ENCODE measurements around a stretch of chr15.

DNA sequence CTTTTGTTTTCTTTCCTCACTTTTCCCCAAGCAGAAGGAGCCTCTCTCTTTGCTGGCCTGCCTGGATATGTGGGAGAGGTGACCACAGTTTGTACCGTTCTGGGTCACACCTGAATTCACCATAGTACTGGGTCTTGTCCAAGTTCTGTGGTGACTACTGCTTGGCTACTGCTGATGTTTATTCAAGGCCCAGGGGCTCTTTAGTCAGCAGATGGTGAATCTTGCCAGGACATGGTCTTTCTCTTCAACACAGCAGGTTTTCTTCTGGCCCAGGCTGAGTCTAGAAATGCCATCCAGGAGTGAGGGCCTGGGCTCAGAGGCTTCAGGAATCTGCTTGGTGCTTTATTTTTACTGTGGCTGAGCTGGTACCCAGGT lies 17.0 kb upstream of the CCNDBP1 start:
- PRO-cap, 6 experiments = no peak in any of the 6 experiments
- RAMPAGE, long total RNA, 2 experiments = no peak in any of the 2 experiments
- RRBS = no CpG with 5 or more reads among the region's 1 CpG

DNA sequence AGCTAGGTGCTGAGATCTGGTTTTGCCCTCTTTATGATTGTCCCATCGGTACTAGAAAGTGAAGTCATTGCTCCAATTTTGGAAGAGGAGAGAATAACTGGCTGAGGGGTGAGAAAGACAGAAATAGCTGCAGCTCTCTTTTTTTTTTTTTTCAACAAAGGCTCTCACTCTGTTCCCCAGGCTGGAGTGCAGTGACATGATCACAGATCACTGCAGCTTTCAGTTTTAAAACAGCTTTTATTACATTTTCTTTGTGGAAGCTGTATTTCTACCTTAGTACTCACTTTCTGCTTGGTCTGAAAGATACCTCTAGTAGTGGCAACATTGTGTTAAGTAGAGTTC lies 18.1 kb downstream of the ZSCAN29 start:
- PRO-cap, 6 experiments = peak in 4 of 6 experiments; most common plus-strand start position 167 of the sequence (in 4)
- RAMPAGE, long total RNA, 2 experiments = no peak in any of the 2 experiments
- RRBS = no CpG with 5 or more reads among the region's 1 CpG

- PRO-cap, 6 experiments = no peak in any of the 6 experiments
- RAMPAGE, long total RNA, 2 experiments = no peak in any of the 2 experiments
- RRBS = 1% methylated on average over 11 of the region's 39 CpGs
Measured at GRCh38 chr15:43370154-43370854, 539 bp downstream of the ZSCAN29 start.

- PRO-cap, 6 experiments = no peak in any of the 6 experiments
- RAMPAGE, long total RNA, 2 experiments = no peak in any of the 2 experiments
- RRBS = no CpG with 5 or more reads among the region's 1 CpG
Measured at GRCh38 chr15:43483901-43484631, 8.9 kb downstream of the TP53BP1 start.

DNA sequence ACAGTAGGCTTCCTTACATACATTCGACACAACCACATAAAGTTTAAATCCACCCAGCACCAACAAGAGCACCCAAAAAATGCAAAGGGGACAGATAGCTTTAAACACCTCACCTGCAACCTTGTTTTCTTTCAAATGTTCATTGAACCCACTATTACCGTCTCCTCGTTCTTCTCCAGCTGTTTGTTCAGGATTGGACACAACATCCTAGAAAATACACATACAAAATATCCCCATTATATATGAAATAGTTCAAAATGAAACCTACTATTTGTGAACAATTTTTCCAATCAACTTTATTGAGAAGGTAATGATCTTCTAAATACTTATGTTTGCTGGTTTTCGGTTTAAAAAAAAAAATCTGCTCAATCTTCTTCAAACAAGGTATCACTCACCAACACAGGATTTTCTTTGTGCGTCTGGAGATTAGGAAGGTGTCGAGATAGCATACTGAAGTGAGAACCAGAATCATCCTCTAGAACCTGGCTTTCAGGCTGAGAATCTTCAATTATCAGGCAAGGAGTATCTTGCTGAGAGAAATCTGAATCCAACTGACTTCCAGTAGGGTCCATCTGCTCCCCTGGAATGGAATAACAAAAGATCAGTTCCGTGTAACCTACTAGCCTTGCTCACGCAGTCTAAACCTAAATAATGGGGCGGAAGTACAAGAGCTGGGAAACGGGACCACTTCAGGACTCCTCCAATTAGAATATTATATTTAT lies 906 bp downstream of the TP53BP1 start:
- PRO-cap, 6 experiments = no peak in any of the 6 experiments
- RAMPAGE, long total RNA, 2 experiments = no peak in any of the 2 experiments
- RRBS = no CpG with 5 or more reads among the region's 10 CpGs

DNA sequence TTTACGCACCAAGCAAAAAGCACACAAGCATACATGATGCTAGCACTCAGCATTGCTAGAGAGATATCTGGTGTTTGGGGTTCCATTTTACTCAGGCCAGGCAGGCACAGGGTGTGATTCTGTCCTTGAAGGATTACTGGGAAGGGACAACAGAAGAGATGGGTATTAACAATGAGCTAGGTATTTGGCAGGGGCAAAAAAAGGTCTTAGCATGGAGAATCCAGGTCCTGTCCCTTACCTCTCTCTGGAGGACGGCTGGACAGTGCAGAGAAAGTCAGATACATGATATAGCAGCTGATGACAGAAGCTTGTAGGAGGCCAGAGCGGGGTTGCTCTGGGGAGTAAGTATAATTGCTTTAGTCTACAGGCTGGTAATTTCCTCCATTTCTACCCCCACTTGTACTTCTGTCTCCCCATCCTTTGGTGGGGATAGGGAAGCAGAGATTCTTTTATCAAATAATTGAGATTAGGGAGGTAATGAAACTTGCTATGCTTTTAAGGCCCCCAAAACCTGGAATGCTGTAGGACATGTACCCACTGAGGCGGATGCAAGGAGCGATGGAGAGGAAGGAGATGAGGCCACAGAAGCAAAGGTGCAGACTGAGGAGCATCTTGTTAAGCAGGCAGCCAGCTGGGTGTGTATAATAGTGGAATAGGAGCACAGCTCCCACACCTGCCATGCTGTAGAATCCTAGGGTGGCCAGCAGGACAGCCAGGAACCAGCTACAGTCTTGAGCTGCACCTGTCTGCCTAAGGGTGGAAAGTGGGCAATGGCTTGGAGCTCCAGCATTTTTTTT lies 3.2 kb downstream of the SERINC4 start:
- PRO-cap, 6 experiments = no peak in any of the 6 experiments
- RAMPAGE, long total RNA, 2 experiments = no peak in any of the 2 experiments
- RRBS = no CpG with 5 or more reads among the region's 5 CpGs

DNA sequence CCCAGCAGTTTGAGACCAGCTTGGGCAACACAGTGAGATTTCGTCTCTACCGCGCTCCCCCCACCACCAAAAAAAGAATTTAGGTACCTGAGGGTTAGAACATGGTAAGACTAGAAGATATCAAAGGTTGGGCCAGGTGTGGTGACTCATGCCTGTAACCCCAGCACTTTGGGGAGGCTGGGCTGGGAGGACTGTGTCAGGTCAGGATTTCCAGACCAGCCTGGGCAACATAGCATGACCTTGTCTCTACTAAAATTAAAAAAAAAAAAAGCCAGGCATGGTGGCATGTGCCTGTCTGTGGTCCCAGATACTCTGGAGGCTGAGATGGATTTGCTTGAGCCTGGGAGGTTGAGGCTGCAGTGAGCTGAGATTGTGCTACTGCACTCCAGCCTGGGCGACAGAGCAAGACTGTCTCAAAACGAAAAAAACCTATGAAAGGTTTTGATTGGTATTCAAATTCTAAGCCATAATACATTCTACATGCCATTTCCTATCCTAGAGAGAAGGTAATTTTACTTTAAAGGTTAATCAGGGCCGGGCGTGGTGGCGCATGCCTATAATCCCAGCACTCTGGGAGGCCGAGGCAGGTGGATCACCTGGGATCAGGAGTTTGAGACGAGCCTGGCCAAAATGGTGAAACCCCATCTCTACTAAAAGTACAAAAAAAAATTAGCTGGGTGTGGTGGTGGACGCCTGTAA lies 2.7 kb downstream of the HYPK start:
- PRO-cap, 6 experiments = no peak in any of the 6 experiments
- RAMPAGE, long total RNA, 2 experiments = no peak in any of the 2 experiments
- RRBS = no CpG with 5 or more reads among the region's 11 CpGs

- PRO-cap, 6 experiments = no peak in any of the 6 experiments
- RAMPAGE, long total RNA, 2 experiments = no peak in any of the 2 experiments
- RRBS = no CpG with 5 or more reads among the region's 11 CpGs
Measured at GRCh38 chr15:43814290-43814807, 10.1 kb downstream of the MFAP1 start.

- PRO-cap, 6 experiments = peak in 3 of 6 experiments; most common plus-strand start chr15:43877672 (in 3); most common minus-strand start chr15:43877447 (in 1)
- RAMPAGE, long total RNA, 2 experiments = no peak in any of the 2 experiments
- RRBS = no CpG with 5 or more reads among the region's 5 CpGs
Measured at GRCh38 chr15:43877180-43877947, 50.6 kb downstream of the WDR76 start.

DNA sequence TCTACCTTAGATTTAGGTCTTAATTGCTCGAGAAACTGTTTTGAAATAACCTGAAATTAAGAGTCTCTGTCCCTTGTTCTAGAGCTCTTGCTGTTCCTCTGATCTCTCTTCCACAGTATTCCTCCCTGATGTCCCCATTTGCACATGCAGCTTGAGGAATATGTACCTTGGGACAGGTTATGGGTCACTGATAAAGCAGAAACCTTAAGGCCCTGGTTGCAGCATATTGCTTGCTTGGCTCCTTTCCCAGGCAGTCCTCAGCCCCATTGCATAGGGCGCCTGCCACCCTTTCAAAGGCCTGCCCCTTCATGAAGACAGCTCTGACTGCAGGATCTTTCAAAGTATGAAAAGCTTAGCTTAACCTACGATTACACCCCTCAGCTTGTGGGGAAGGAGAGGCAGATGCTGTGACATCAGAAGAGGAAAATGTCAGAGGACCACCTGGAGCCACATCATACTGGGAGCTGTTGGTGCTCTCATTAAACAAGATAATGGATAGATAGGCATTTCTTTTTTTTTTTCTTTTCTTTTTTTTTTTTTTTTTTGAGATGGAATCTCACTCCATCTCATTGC lies 51.7 kb downstream of the WDR76 start:
- PRO-cap, 6 experiments = peak in 2 of 6 experiments; most common plus-strand start position 371 of the sequence (in 1); most common minus-strand start position 97 of the sequence (in 1)
- RAMPAGE, long total RNA, 2 experiments = no peak in any of the 2 experiments
- RRBS = no CpG with 5 or more reads among the region's 3 CpGs

DNA sequence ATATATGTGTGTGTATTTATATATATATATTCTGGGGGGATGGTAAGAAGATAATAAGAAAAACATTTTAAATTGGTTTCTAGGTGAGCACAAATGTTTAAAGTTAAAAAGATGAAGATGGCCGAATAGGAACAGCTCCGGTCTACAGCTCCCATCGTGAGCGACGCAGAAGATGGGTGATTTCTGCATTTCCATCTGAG lies 36.7 kb upstream of the GOLM2 start:
- PRO-cap, 6 experiments = no peak in any of the 6 experiments
- RAMPAGE, long total RNA, 2 experiments = no peak in any of the 2 experiments
- RRBS = no CpG with 5 or more reads among the region's 5 CpGs

DNA sequence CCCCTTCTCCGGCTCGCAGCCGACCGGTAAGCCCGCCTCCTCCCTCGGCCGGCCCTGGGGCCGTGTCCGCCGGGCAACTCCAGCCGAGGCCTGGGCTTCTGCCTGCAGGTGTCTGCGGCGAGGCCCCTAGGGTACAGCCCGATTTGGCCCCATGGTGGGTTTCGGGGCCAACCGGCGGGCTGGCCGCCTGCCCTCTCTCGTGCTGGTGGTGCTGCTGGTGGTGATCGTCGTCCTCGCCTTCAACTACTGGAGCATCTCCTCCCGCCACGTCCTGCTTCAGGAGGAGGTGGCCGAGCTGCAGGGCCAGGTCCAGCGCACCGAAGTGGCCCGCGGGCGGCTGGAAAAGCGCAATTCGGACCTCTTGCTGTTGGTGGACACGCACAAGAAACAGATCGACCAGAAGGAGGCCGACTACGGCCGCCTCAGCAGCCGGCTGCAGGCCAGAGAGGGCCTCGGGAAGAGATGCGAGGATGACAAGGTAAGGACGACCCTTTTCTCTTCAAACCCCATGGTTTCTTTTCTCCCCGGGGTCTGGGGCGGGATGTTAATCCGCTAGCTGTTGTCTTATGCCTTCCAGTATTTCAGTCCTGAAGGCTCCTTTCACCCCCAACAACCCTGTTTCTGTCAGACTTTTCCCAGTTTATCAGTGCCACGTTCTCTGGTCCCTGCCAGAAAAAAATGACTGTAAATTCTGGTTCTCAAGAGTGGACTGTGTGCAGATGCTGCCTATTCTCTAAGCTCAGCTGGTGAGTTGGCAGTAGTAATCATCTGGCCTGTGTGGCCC lies 552 bp downstream of the GOLM2 start:
- PRO-cap, 6 experiments = no peak in any of the 6 experiments
- RAMPAGE, long total RNA, 2 experiments = start-site peak on the plus strand in 2 of 2 experiments, centred at positions 50 to 53 of the sequence, 174 to 228 reads per replicate
- RRBS = 2% methylated on average over 3 of the region's 45 CpGs

DNA sequence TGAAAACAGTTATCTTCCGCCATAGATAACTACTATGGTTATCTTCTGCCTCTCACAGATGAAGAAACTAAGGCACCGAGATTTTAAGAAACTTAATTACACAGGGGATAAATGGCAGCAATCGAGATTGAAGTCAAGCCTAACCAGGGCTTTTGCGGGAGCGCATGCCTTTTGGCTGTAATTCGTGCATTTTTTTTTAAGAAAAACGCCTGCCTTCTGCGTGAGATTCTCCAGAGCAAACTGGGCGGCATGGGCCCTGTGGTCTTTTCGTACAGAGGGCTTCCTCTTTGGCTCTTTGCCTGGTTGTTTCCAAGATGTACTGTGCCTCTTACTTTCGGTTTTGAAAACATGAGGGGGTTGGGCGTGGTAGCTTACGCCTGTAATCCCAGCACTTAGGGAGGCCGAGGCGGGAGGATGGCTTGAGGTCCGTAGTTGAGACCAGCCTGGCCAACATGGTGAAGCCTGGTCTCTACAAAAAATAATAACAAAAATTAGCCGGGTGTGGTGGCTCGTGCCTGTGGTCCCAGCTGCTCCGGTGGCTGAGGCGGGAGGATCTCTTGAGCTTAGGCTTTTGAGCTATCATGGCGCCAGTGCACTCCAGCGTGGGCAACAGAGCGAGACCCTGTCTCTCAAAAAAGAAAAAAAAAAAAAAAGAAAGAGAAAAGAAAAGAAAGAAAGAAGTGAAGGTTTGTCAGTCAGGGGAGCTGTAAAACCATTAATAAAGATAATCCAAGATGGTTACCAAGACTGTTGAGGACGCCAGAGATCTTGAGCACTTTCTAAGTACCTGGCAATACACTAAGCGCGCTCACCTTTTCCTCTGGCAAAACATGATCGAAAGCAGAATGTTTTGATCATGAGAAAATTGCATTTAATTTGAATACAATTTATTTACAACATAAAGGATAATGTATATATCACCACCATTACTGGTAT lies 1.3 kb downstream of the B2M start:
- PRO-cap, 6 experiments = peak in 6 of 6 experiments; most common plus-strand start position 337 of the sequence (in 1); most common minus-strand start position 242 of the sequence (in 6)
- RAMPAGE, long total RNA, 2 experiments = no peak in any of the 2 experiments
- RRBS = no CpG with 5 or more reads among the region's 27 CpGs

GRCh38 chr15:44713298-44713980 lies 2.1 kb downstream of the B2M start:
- PRO-cap, 6 experiments = no peak in any of the 6 experiments
- RAMPAGE, long total RNA, 2 experiments = no peak in any of the 2 experiments
- RRBS = no CpG with 5 or more reads among the region's 1 CpG

- PRO-cap, 6 experiments = no peak in any of the 6 experiments
- RAMPAGE, long total RNA, 2 experiments = no peak in any of the 2 experiments
- RRBS = no CpG with 5 or more reads among the region's 3 CpGs
Measured at GRCh38 chr15:44727367-44727872, 8.9 kb upstream of the TRIM69 start.

GRCh38 chr15:44830419-44831283 lies 94.3 kb downstream of the TRIM69 start:
- PRO-cap, 6 experiments = no peak in any of the 6 experiments
- RAMPAGE, long total RNA, 2 experiments = no peak in any of the 2 experiments
- RRBS = no CpG with 5 or more reads among the region's 10 CpGs

GRCh38 chr15:45030612-45031121 lies 7.7 kb downstream of the SORD start:
- PRO-cap, 6 experiments = no peak in any of the 6 experiments
- RAMPAGE, long total RNA, 2 experiments = no peak in any of the 2 experiments
- RRBS = no CpG with 5 or more reads among the region's 3 CpGs

- PRO-cap, 6 experiments = no peak in any of the 6 experiments
- RAMPAGE, long total RNA, 2 experiments = no peak in any of the 2 experiments
- RRBS = no CpG with 5 or more reads among the region's 41 CpGs
Measured at GRCh38 chr15:45117550-45118404, 3.7 kb downstream of the DUOXA2 start.

- PRO-cap, 6 experiments = no peak in any of the 6 experiments
- RAMPAGE, long total RNA, 2 experiments = no peak in any of the 2 experiments
- RRBS = no CpG with 5 or more reads among the region's 11 CpGs
Measured at GRCh38 chr15:45154977-45156045, 25.5 kb downstream of the DUOX1 start.

- PRO-cap, 6 experiments = no peak in any of the 6 experiments
- RAMPAGE, long total RNA, 2 experiments = no peak in any of the 2 experiments
- RRBS = no CpG with 5 or more reads among the region's 13 CpGs
Measured at GRCh38 chr15:45179237-45180074, 8.3 kb downstream of the SHF start.